Right common carotid artery plus branches (tissue), 1 donor: ENCODE data around the genes KLF9 and TRPM3.

DNA sequence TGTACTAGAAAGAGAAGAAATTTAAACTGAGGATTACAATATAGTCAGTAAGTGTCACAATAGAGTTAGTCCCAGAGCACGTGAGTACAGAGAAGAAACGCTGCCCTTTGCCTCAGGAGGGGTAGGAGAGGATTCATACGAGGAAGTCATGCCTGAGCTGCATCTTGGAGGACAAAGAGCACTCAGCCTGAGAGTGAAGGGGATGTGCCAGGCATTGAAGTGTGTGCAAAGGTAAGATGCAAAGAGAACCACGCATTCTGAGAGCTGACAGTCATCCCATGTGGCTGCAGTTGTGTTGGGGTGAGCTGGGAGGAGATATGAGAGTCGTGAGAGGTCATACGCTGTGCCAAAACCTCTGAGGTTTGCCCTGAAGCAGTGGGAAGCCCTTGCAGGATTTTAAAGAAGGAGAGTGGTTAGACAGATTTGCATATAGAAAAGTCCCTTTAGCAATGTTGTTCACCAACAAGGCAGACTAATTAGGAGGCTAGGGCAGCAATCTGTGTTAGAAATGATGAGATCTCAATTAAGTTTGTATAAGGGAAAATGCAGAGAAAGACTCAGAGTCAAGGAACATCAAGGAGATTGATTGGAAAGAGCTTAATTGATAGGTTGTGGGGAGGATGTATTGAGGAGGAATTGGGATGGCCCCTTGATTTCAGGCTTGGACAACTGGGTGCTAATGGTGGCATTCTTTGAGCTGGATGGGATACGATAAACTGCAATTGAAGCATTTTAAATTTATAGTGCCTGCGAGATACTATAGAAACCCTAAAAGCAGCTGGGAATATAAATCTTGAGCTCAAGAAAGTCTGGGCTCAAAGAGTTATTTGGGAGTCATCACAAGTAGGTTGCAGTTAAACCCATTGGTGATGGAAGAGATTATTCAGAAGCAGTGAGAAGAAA lies 22.9 kb downstream of the PABIR1 start:
- PRO-cap: no peak

DNA sequence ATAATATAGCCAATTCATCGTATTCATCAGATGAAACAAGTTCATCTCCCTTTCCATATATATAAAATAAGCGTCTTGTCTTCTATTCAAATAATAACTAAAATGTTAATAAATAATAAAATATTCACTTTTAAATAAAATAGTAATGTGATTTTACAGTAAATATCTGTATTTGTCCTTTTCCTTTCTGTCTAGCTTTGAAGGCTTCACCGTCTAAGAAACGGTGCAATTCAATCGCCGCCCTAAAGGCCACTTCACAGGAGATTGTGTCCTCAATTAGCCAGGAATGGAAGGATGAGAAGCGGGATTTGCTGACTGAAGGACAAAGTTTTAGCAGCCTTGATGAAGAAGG lies 79.2 kb downstream of the PRKACG start:
- PRO-cap: no peak

- PRO-cap: no peak
Measured at GRCh38 chr9:69130159-69130684, 43.9 kb upstream of the TJP2 start.

- PRO-cap: no peak
Measured at GRCh38 chr9:69134396-69134970, 39.6 kb upstream of the TJP2 start.

DNA sequence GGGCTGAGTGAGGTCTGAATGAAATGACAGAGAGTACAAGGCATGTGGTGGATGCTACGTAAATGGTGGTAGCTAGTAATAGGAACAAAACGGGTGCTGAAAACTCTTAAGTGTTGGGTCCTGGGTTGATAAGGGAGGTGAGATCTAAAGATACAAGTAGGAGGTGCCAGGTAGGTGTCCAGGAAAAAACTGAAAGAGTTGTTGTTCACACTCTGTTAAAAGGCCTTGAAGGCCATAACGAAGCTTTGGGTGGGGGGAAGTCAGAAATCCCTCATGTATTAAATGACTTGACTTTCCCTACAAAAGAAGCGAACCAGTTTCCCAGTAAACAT lies 2.1 kb downstream of the TJP2 start:
- PRO-cap: no peak

GRCh38 chr9:69193272-69193694 lies 19.2 kb downstream of the TJP2 start:
- PRO-cap: no peak

DNA sequence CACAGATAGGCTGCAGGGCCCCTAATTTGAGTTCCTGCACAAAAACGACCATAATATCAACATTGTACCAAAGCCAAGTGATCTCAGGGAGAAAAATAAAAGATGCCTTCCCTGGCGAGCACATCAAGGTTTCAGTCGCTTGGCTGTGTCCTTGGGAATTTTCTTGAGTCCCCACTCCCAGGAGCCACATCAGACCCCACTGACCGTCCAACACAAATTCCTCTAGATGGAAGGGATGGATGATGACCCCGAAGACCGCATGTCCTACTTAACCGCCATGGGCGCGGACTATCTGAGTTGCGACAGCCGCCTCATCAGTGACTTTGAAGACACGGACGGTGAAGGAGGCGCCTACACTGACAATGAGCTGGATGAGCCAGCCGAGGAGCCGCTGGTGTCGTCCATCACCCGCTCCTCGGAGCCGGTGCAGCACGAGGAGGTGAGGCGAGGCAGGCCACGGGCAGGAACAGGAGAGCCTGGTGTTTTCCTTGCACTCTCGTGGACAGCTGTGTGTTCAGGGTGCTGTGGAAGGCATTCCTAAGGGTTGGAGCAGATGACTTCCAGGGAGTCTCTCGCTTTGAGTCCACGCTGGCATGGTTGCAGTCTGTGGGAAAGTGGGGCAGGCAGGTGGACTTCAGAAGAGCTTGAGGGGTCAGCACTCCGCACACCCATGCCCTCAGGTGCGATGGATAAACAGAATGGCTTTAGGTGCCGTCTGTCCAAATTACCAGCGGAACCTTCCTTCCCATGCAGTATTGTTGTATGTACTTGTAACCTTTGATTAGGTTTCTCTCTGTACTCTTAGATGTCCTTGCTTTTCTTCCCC lies 73.9 kb downstream of the TJP2 start:
- PRO-cap: no peak

GRCh38 chr9:69307265-69307492 lies 17.8 kb upstream of the ENTREP1 start:
- PRO-cap: no peak

- PRO-cap: no peak
Measured at GRCh38 chr9:69476690-69477177, 151.7 kb downstream of the ENTREP1 start.

DNA sequence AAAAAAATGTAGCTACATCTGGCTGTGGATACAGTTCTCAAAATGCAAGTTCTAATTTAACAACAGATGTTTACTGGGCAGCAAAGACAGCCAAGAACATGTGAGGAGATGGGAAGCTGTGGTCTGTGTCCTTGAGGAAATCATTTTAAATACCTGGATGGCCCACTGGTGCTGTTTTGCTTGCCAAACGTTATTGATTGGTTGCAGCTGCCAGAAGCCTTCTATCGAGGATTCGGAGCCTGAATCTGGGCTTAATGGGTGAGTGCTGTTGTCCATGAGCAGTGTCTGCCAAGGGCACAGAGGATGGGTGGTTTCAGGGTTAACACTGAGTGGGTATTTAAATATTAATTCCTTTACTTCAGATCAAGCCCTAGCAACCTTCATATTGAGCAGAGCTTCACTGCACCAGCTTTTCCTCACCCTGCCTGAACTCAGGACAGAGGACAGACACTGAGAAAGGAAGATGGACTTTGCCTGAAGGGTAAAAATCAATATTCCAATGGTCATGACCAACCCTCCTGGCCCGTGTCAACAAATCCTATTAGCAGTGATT lies 92.1 kb downstream of the APBA1 start:
- PRO-cap: no peak

DNA sequence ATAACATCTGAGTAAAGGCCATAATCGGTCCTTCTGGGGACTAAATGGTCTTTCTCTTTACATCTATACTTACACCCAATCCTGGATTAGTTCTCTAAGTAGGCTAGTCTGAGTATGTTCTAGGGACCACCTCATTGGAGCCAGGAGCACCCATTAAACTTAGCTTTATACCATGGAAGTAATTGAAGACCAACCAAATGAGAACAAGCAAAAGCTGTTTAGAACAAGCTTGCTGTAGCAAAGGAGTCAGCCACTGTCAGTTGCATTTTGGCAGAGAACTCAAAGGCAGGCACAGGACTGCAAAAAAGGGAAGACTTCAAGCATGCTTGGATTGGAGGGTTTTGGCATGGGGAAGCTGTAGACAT lies 14.9 kb upstream of the CFAP95 start:
- PRO-cap: no peak

DNA sequence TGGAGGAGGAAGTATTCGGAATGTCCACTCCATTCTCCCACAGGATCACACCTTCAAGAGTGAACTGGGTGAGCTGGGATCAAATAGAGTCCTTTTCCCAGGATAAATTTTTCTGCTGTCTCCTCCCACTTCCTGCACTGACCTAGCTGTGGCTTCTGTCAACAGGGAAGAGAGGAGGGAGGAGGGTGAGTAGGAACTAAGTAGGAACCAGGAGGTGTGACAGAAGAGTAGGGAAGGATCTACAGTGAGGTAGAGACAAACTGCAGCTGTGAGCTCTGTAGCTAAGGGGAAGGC lies 69.4 kb downstream of the MAMDC2 start:
- PRO-cap: no peak

DNA sequence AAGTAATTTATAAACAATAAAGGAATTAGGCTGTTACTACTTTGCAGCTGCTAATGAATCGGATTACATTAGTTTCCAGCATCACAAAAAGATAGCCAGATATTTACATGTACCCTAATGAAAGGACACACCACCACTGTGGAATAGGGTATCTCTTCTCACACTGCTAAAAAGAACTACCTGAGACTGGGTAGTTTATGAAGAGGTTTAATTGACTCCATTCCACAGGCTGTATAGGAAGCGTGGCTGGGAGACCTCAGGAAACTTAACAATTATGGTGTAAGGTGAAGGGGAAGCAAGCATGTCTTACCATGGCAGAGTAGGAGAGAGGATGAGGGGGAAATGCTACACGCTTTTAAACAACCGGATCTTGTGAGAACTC lies 68.9 kb downstream of the SMC5 start:
- PRO-cap: no peak

GRCh38 chr9:70414246-70414721 lies at the start of gene KLF9:
TSS of gene KLF9 (minus strand) at chr9:70414657.
- PRO-cap: bidirectional peak, plus-strand start at chr9:70414486, minus-strand start at chr9:70414313

DNA sequence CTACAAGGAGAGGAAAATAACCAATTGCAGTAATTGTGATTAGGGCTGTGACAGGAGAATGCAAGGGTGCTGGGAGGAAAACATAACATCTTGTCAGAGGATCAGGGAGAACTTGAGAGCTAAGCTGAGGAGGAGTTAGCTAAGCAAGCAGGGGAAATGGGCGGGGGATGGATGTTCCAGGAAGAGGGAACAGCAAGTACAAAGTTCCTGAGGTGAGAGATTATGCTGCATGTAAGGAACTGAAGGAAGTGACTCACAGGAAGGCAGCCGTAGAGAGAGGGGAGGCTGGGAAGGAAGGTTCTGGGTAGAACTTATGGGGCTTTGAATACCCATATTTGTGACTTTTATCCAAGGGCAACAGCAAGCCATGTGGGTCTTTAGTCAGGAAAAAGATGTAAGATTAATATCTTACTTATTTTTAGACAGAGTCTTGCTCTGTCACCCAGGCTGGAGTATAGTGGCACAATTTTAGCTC lies 24.1 kb upstream of the KLF9 start:
- PRO-cap: bidirectional peak, plus-strand start at position 270 of the sequence, minus-strand start at position 114 of the sequence

DNA sequence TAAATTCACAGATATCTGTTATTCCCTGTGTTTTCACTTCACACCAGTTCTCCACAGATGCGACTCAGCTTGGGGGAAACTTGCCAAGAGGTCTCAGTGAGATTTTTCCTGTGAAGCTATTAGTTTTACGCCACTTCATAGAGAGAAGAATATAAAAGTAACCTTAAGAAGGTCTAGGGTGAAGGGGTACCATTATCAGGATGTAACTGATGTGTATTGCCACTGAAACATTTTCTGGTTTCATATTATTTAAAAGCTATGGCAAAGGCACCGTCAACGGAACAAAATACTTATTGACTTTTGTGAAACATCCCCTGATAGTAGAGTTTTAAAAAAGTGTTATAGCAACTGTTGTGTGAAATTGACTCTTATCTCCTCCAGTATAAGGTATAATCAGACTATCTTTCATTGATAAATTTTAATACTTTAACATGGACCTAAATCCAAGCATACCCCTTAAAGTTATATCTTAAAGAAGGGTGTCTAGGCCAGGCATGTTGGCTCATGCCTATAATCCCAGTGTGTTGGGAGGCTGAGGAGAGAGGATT lies 42.3 kb upstream of the KLF9 start:
- PRO-cap: no peak

DNA sequence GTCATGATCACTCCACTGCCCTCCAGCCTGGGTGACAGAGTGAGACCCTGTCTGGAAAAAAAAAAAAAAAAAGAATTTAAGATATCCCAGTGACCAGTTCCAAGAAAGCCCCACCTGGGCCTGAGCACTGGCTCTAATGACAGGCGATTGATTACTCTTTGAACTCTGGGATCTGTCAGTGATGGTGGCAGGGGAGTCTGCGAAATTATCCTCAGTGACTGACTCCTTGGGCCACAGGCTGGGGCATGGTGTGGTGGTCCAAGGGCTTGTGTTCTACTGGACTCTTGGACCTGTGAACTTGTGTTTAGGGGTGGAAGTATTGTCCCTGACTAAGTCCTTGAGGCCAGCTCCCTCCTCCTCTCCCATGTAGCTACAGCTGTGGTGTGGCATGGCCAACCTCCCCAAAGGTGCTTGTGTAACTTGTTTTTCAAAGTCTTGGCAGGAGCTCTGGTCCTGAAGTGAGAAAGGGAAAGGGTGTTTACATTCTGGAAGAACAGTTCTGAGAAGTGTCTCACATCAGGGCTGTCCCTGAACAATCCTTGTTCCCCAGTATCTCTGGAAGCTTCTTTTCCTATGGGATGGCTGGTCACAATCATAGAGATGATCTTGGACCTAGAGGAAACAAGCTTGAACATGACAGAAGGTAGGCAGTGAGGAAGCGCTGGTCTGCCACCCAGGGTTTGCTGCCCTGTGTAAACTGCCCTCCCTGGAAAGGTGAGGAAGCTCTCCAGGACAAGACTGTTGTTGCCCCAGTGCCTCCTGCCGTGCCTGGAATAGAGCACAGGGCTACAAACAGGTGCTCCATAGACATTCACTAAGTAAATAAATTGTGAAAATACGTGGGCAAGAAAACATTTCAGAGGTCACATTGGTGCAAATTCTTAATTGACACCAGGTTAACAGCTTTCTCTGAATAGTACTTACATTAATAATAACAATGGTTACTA lies 64.6 kb upstream of the KLF9 start:
- PRO-cap: bidirectional peak, plus-strand start at position 490 of the sequence, minus-strand start at position 381 of the sequence

- PRO-cap: no peak
Measured at GRCh38 chr9:70504810-70505274, 90.4 kb upstream of the KLF9 start.

DNA sequence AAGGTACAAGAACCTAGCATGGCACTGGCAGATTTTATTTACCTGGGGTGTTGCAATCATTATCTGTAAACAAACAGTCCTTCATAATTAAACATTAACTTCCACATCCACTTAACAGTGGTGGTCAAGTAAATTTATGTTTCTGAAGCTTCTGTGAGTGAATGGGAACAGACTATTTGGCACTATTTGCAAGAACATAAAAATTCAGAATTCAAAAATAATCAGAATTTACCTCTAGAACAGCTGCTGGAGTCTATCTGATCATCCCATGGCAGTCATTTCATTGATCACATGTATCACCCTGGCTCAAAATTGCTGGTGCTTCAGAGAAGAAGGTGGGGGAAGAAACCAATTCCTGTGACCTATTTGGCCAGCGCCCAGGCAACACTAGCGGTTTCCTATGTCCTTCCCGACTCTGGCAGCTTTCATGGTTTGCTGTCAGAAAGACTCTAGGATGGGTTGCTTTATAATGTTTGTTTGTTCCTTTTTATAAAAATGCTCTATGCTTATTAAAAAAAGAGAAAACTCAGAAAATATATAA lies 24.7 kb downstream of the TRPM3 start:
- PRO-cap: no peak

DNA sequence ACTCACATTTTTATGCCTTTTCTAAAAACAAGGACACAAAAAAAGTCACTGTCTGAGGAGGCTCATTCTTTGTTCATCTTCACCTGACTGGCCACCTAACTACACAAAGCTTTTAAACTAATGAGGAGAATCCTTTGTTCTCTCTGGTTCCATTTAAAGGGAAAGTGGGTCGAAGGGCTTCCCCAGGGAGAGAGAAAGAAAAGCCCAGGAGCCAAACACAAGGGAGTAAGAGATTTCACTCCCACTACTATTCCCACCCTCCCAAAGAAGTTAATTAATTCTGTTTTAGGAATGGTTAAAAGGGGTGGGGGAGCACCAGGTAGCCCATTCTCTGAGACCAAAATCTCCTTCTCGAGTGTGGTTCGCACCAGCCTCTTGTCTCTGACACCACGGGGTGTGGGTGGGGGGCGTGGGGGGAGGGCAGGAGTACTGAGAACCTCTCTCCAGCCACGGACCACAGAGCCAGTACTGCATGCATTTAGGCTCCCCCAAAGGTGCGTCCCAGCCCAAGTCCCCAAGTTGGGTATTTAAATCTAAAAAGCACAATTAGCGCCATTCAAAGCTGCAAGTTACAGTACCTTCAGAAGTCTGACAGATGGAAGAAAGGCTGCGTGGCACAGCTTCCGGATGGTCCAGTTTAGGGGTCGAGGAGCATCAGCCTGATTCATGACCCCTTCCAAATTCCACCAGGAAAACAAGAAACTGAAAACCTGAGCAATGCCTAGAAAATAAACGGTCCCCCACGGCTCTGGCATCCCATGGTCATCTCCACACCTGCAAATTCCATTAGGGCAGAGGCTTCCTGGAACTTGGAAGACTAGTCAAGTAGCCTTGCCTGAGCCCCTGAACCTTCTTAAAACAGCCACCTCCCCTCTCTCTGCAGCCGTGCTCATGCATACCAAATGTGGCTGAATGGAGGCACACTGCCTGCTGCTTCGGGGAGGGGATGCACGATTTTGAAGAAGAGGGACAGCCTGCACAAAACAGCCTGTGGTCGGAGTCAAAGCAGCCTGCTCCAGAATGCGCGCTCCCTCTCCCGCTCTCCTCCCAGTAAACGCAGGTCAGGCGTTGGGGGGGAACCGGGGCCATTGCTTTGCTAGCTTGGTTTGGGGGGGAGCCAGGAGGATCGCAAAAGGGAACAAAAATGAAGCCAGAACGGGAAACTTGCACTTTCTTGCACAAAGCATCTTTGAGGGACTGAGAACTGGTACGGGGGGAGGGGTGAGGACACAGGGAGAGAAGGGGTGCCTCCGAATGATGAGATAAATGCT lies at the start of gene TRPM3:
TSS of gene TRPM3 (minus strand) at position 1,022 of the 1,271 bp plus-strand sequence.
- PRO-cap: no peak